Neural crest cell (in vitro differentiated cells): ENCODE results near the genes FAM162B, TRDN and NKAIN2.

DNA sequence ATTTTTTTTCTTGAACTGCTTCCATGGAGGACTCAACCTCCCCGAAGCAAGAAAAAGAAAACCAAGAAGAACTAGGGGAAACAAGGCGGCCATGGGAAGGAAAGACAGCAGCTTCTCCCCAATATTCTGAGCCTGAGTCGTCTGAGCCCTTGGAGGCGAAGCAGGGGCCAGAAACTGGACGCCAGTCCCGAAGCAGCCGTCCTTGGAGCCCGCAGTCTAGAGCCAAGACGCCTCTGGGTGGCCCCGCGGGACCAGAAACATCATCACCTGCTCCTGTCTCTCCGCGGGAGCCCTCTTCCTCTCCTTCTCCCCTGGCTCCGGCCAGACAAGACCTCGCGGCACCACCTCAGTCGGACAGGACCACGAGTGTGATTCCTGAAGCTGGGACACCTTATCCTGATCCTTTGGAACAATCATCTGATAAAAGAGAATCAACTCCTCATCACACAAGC, 348 bp downstream of the RSPH4A start:
- PRO-cap: unidirectional peak, minus-strand start at position 330 of the sequence

- PRO-cap: bidirectional peak, plus-strand start at chr6:116765274, minus-strand start at chr6:116765268; unidirectional peak, minus-strand start at chr6:116765648
These were observed at the start of gene FAM162B for GRCh38 chr6:116765045-116766101. Gene FAM162B (minus strand): TSS chr6:116765719.

GRCh38 chr6:117592644-117593665, 9.4 kb downstream of the GOPC start:
- PRO-cap: no peak

- PRO-cap: no peak
These were observed 40.6 kb upstream of the PLN start for GRCh38 chr6:118507222-118508144.

DNA sequence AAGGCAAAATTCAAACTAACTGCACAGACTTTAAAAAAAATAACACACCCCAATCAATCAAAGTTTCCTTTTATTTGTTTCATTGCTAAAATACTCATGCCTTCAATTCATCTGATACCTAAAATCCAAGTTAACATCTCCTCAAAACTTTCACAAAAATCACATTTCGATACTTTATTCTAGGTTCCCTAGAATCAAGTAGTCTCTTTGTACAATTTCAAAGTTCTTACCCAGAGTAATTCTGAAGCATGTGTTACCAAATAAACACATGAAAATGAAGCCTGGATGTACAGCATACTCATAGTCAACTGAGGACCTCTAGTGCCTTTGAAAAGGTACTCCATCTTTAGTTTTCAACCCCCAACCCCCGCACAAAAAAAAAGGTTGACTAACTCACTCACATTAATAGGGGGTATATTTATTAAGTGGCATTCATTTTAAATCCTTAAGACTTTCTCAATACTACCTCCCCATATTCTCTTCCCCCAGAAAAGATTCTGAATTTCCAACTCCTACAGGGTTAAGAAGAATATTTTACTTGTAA, 2.9 kb downstream of the PLN start:
- PRO-cap: no peak

GRCh38 chr6:118821521-118822032, 72.4 kb upstream of the ASF1A start:
- PRO-cap: no peak

GRCh38 chr6:119196332-119197027, 118.0 kb upstream of the FAM184A start:
- PRO-cap: no peak

- PRO-cap: no peak
These were observed 109.1 kb downstream of the MAN1A1 start for GRCh38 chr6:119240253-119241153.

- PRO-cap: no peak
These were observed 113.5 kb upstream of the MAN1A1 start for GRCh38 chr6:119463045-119463420.

GRCh38 chr6:119985063-119985282, 635.4 kb upstream of the MAN1A1 start:
- PRO-cap: no peak

GRCh38 chr6:121442273-121442943, 7.0 kb downstream of the GJA1 start:
- PRO-cap: no peak

GRCh38 chr6:122470382-122470958, 1.1 kb downstream of the SERINC1 start:
- PRO-cap: no peak

DNA sequence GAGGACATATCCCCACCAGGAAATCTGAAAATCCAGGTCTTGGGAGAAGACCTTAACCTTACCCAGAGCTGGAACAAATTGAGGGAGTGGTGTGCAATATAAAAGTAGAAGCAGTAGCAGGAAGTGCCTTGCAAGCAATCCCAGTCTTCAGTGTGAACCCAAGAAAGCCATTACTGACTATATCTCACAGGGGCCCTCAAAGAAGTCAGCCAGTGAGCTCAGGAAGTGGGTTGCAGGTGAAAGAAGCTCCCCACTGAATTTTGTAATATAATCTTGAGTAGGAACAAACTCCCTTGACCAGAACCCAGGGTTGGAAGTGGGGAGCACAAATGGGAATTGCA, 41.8 kb upstream of the PKIB start:
- PRO-cap: no peak

DNA sequence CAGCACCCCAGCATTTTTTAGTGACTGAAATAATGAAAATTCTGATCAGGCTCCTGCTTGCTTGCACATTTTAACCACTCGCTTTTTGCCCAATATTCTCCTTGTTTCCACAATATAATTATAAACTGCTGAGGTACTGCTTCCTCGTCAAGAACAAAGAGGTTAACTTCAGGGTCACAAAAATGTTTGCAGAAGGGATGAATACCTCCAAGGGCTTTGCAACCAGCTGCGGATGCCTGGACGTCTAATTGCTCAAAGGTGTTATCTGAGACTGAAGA, 506 bp upstream of the SMPDL3A start:
- PRO-cap: no peak

DNA sequence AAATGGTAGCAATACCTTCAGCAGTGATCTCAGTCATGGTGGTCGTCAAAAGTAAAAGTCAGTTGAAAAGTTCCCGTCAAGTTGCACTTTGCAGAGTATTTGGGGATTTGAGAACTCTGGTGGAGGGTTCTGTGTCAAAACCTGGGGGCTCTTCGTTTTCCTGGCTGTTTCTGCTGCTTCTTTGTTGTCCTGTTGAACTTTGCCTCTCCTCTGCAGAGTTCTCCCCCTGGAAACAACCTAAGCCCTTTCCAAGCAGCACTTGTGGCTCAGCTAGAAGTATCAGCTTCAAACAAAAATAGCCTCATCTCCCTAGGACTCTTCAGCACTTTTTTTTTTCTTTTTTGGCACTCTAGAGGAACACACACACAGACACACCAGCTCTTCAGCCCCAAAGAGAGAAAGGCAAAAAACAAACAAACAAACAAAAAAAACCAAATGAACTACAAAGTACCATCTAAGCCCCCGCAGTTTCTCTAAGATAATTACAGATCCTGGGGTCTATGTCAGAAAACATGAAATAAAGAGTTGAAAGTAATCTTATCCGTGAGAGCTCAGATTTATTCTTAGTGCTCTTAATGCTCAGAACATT, at the start of gene TRDN:
TRDN (minus strand) TSS at position 212 of the 589 bp plus-strand sequence.
- PRO-cap: no peak

DNA sequence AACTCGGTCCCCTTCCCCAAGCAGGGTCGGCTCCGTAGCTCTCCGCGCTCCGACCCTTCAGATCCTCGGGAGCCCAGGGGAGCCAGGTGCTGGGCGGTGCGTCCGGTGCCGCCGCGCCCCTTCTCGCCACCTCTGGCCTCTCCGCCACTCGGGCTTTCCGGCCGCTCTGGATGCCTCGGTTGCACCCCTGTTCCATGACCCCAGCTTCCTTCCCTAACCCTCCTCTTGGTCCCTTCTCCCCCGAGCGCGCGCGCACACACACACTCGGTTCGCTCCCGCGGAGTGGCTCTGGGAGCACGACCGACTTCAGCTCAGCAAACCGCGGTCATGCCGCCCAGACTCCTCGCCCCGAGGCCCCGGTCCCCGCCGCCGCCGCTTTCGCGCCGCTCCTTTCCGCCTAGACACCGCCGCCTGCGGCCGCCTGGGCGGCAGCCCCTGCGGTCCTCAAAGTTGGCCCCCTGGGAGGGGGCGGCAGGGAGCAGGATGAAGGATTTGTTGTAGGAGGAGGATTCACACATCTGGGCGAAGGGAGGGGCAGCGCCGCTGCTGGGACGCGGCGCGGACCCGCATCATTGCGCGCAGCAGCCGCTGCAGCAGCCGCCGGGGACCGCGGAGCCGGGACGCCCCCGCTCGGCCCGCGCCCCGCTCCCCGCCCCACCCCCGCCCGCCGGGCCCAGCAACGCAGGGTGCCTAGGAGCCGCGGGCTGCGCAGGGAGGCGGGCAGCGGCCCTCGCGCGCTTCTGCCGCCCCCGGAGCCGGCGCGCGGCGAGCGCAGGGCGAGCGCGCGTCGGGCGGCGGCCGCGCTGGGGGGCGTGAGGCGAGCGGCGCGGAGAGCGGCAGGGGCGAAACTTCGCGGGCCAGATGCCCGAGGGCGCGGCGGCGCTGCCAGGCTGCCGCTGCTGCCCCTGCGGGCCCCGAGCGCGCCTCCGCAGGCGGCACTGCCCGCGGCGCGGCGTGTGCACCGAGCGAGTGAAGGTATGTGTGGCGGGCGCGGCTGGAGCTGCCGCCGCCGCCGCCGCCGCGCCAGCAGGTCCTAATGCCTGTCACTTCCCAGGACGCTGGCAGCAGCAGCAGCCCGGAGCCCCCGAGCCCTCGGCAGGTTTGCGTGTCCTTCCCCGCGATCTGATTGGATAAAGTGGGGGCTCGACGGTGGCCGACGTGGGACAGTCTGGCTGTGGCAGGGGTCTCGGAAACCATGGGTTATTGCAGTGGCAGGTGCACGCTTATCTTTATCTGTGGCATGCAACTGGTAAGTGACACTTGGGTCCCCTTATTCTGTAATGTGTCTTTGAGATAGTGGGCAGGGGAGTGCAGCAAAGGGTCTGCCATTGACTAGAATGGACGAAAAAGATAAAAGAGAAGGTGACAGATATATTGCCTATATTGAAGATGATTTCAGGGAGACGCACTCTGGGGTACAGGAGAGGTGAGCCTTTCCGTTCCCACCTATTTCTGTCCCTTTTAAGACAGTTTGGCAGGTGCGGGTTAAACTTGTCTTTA, at the start of gene NKAIN2:
NKAIN2 (plus strand) TSS at position 860 of the 1,500 bp plus-strand sequence.
- PRO-cap: unidirectional peak, minus-strand start at position 1,103 of the sequence

- PRO-cap: no peak
These were observed 420.0 kb downstream of the NKAIN2 start for GRCh38 chr6:124223594-124224231.

DNA sequence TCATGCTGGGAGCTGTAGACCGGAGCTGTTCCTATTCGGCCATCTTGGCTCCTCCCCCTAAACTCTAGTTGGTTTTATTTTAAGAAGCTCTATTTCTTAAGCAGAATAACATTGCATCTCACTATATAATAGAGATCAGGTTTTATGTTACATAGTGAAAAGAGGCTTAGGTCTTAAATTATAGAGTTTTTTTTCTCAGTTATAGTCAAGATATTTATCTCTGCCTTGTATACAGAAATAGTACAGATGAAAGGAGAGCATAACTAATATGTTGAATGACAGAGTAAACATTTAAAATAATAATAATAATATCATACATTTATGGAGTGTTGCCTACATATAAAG, 249.5 kb upstream of the RNF217 start:
- PRO-cap: unidirectional peak, minus-strand start at position 66 of the sequence

DNA sequence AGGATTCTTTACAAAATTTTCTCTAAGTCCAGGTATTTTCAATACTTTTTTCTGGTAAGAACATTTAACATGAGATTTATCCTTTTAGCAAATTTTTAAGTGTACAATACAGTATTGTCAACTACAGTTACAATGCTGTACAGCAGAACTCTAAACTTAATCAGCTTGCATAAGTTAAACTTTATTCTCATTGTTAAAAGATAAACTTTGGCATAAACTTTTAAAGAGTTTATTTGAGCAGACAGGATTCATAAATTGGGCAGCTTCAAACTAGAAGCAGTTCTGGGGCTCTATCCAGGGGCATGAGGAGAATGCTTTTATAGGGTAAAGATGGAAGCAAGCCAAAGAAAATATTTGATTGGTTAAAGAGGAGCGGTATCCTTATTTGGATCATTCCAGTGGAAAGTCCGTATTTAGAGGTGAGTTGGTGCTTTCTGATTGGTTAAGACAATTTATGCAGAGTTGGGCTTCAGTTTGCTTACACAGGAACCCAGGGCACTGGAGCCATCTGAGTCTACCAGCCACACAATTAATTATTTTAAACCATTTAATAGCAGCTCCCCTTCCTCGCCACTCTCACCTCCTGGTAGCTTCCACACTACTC, 38.0 kb upstream of the RNF217 start:
- PRO-cap: no peak

DNA sequence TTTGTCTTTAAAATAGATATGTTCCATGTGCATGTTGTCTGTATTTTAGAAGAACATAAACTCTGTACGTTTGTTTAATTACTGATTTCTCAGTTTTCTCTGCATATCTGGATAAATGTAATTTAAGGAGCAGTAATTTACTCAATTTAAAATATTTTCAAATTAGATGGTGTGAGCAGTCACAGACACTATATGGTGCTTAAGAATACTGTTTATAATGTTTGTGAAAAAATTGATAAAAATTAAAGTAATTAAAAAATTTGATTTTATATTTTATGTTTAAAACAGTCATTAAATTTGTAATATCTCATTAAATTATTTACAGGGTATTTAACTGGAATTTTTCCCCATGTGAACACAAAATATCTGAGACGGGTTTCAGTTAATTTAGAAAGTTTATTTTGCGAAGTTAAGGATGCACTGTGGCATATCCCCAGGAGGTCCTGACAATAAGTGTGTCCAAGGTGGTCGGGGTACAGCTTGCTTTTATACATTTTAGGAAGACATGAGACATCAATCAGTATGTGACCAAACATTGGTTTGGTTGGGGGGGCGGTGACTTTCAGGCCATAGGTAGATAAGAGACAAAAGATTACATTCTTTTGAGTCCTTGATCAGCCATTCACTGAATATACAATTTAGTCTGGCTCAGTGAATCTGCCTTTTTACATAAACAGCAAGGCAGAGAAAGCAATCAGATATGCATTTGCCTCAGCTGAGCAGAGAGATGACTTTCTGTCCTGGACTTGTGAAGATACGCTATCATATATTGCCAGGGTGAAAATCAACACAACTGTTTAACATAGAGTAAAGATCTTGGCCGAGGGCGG, 18.9 kb downstream of the RNF217 start:
- PRO-cap: no peak